Mesothelial cell of epicardium (in vitro differentiated cells): ENCODE measurements around a stretch of chr19.

- PRO-cap, result no peak
Observed at GRCh38 chr19:34300410-34300696, 46.0 kb downstream of the GARRE1 start.

GRCh38 chr19:34383391-34383934, 18.5 kb downstream of the GPI start:
- PRO-cap, result no peak

GRCh38 chr19:34386148-34387110, 17.8 kb upstream of the PDCD2L start:
- PRO-cap, result no peak

DNA sequence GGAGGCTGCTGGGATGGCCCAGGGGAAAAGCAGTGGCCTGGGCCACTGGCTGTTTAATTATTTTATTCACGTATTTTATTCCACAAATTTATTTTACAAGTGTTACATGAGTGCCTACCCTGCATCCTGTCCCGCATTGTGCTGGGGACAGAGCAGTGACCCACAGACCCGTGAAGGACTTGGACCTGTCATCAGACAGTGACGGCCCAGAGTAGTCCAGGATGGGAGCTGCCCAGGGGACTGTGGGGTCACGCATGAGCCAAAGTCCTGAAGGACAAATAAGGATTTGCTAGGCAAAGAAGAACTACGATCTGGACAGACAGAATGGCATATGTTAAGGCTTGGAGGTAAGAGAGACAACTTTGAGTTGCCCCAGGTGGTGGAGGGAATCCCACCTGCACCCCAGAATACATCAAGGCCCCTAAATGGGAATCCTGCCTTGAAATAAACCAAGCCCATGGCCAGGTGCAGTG, 5.5 kb downstream of the GRAMD1A start:
- PRO-cap, result no peak

DNA sequence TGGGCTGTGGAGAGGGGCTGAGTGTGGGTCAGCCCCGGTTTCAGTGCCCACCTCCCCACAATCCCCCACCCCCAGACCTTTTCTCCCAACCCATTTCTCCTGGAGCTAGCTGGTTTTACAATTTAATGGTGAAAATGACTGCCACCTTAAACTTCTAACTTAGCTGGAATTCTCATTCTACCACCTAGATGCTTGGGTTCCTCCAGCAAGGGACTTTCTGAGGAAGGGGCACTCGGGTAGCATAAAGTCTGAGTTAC, 1.6 kb downstream of the SCN1B start:
- PRO-cap, result no peak

DNA sequence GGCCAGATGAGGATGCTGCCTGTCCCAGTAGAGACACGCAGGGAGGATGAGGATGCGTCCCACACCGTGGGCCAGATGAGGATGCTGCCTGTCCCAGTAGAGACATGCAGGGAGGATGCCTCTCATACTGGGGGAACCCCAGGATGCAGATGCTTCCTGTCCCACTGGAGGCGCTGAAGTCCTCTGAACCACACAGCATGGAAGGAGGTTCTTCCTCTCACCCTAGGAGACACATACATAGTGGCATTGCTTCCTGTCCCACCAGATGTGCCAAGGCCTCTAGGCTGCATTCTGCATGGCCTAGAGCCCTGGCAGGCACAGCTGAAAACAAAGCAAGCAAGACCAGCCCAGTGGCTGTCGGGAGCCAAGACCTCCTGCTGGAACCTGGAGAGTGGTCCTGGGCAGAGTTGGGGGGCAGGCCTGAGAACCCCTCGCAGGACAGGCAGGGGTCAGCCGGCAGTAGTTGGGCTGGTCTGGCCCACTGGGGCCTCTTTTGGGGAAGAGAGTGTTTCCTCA, 4.2 kb downstream of the HPN start:
- PRO-cap, result no peak

- PRO-cap, result no peak
Observed at GRCh38 chr19:35085959-35086307, 29.7 kb upstream of the FXYD3 start.

- PRO-cap, result no peak
Observed at GRCh38 chr19:35117724-35118210, 2.1 kb downstream of the FXYD3 start.

DNA sequence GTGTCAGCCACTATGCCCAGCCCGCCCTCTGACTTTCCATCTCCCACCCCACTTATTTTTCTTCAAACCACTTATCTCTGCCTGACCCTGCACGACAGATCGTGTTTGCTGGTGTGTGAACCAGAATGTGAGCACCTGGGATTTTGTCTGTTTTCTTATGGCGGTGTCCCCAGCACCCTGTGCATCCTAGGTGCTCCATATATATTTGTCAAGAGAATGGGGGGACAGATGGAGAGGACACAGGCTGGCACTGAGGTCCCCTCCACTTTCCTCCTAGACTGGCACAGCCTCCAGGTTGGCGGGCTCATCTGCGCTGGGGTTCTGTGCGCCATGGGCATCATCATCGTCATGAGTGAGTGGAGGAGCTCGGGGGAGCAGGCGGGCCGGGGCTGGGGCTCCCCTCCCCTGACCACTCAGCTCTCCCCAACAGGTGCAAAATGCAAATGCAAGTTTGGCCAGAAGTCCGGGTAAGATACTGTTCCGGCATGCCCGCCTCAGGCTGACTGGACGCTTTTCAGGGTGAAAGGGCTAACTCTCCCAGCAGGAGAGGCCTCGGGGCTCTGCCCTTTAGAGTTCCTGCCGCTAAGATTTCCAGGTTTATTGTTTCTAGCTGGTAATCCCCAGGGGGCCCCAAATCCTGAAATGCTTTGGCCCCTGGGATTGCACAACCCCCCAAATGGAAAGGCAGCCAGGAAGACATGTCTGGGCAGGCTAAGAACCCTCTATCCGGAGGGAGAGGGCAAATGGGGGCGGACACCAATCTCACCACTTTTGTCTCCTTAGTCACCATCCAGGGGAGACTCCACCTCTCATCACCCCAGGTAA, 7.1 kb downstream of the FXYD3 start:
- PRO-cap, result no peak

DNA sequence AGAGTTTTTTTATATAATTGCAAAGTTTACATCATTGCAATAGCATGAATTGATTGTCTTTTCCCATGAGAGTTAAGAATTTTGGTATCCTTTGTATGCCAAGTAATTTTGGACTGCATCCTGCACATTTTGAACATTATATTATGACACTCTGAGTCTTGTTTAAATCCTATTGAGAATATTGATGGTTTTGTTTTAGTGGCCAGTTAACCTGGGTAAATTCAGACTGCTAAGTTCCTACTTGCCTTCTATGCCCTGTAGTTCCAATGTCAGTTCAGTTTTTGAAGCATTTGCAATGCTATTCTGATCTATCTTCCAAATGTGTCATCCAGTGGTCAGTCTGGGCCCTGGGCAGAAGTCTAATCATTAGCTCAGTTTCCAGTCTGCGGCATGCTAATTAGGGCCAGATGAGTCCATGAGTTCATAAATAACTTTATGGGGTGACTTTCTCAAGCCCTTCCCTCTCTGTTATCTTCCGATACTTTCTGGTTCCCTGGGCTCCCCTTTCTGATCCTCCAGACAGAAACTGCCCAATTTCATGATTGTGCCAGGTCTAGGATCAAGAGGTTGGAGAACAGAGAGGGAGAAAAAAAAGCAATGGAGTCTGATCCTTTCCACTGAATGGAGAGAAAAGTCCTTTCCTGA, 32.8 kb downstream of the FAM187B start:
- PRO-cap, result no peak

- PRO-cap, result no peak
Observed at GRCh38 chr19:35240125-35240707, 8.6 kb upstream of the LSR start.

DNA sequence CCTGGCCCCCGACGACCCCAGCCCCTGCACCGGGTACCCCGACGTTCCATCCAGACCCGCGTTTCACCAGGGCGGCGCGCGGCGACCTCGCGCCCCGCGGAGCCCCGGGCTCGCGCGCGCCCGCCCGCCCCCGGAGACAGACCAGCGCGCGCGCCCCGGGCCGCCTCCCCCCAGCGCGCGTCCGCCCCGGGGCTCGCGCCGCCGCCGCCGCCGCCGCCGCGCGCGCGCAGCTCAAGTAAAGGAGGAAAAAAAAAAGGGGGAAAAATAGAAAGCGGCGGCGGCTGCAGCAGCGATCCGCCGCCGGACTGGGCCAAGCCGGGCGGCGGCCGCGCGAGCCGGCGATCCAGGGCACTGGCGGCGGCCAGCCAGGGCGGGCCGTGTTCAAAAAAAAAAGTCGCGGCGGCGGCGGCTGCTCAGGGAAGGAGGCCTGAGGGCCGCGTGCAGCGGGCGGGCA, 417 bp upstream of the USF2 start:
- PRO-cap, result no peak

- PRO-cap, result no peak
Observed at GRCh38 chr19:35277457-35278119, 4.7 kb upstream of the HAMP start.

DNA sequence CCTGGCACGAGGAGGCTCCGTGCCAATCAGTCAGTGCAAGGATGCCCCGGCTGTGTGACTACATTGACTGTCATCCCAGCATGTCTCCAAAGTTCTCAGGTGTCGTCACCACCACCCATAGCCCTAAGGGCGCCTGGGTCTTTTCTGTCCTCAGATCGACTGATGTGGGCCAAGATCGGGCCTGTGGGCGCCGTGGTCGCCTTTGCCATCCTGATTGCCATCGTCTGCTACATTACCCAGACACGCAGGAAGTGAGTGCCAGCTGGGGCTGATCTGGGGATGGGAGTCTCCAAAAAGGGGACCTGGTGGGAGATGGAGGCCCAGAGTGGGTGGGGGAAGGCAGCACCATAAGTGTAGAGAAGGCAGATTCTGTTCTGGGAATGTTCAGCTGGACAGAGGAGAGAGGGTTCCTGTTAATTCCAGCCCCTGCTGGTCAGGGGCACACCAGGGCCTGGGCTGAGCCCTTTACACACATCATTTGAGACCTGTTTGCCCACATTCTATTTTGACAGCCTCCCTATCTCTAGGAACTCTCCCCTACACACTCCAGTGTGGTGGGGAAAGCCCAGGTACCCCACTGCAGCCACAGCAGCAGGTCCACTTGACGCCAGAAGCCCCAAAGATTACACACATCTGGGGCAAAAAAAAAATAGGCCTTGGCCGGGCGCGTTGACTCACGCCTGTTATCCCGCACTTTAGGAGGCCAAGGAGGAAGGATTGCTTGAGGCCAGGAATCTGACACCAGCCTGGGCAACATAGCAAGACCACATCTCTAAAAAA, 18.4 kb upstream of the CD22 start:
- PRO-cap, result no peak

DNA sequence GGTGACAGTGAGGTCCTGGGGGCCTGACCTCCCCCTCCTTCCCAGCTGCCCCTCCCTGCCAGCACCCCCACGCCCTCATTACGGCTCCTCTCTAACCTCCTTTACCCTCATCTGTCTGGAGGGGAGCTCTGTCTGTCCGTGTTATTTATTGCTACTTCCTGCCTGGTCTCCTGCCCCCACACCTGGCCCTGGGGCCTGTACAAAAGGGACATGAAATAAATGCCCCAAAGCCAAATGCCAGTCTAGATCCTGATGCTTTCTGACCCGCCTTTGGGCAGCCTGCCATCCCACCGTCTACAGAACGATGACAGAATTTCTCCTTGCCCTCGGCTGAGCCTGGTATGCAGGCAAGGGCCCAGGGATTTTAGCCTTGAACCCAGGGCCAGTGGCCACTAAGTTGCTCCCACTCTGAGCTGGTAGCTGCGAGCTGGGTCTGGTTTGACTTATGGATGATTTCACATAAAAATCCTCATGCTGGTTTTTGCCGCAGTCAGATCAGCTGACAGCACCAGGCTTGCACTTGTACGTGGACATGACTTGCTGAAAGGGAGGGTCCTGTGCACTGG, 15.3 kb upstream of the CD22 start:
- PRO-cap, result no peak

GRCh38 chr19:35493771-35494409, 3.6 kb upstream of the KRTDAP start:
- PRO-cap, result no peak

- PRO-cap, result no peak
Observed at GRCh38 chr19:35501652-35502273, 11.5 kb upstream of the KRTDAP start.

- PRO-cap, result no peak
Observed at GRCh38 chr19:35513953-35514642, 649 bp upstream of the DMKN start.

DNA sequence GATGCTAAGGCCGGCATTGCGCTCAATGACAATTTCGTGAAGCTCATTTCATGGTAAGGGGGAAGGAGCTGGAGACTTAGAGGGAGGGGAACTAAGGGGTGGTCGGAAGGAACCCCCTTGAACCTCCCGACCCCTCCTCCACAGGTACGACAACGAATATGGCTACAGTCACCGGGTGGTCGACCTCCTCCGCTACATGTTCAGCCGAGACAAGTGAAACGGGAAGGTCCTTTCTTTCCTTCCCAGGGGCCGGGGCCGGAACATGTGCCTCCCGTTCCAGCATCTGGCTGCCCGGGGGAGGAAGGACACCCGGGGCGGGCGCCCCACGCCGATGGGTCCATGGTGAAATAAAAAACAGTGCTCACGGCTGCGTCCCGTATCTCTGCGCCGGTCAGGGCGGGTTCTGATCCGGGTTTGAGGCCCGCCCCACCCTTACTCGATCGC, 450 bp upstream of the TMEM147 start:
- PRO-cap, result unidirectional peak, plus-strand start at position 197 of the sequence

DNA sequence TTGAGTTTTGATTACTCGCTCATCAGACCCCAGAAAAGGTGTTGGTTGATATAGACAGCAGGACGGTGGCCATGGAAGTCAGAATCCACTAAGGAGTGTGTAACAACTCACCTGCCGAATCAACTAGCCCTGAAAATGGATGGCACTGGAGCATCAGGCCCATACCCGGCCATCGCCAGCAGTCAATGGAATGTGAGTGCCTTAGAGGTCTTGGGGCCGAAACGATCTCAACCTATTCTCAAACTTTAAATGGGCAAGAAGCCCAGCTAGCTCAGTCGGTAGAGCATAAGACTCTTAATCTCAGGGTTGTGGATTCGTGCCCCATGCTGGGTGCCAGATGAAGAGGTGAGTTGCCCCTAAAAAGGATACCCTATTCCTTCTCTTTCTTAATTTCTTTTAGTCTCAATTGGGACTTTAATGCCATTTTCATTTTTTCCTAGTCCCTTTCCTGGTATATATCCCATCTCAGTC, 10.3 kb upstream of the PMIS2 start:
- PRO-cap, result no peak